SJSA1 (cell line): ENCODE measurements around the genes ARMCX6, TCEAL2, TMSB15A, TCEAL8, TCEAL4 and SLC25A53.

GRCh38 chrX:101617756-101618156 lies at the start of gene ARMCX6:
Gene ARMCX6 (minus strand): TSS chrX:101618000.
- RAMPAGE, long total RNA, result start-site peak on the minus strand at chrX:101617917-101617976, 147 and 16 reads in 2 replicates

- RAMPAGE, long total RNA, result no peak
Observed at GRCh38 chrX:101780355-101780762, 120.7 kb upstream of the ARMCX2 start.

DNA sequence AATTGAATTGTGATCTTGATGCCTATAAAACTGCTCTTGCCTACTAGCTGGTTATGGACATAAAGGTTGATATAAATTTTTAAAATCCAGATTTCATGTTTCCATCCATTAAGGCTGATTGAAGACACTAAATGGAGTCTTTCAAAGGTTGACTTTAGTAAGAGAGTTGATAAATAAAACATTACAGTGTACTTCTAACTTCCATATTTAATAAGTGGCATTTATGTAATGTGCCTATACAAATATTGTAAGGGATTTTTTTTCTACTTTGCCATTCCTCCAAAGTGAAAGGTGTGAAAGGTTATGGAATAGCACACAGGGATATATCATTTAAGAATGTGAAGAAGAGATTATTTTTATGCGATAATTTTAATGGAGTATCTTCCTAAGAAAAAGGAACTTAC lies 1.6 kb downstream of the ZMAT1 start:
- RAMPAGE, long total RNA, result no peak

GRCh38 chrX:102125266-102125873 lies at the start of gene TCEAL2:
Gene TCEAL2 (plus strand): TSS chrX:102125679.
- RAMPAGE, long total RNA, result no peak

DNA sequence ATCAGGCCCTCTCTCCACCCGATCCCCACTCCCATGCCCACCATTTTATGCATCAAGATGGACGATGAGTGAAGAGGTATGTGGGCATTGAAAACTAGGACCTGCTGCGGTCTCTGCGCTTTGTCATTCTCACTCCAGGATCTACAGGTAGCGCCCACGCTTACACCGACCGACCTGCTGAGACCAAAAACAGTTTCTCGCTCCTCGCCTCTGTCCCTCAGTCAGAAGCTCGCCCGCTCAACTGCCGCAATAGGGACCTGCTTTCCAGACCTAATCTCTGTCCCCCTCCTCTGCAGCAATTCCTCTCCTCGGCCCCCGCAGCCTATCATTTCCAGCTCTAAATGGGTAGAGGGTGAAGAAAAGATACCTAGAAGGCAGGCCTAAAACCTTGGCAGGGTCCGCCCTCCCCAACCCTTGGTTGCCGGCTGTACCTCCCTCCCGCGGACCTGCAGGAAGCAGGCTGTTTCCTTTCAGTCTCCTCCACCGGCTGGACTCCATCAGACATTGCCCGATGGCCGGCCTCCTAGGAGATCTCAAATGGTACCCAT lies 541 bp downstream of the BEX5 start:
- RAMPAGE, long total RNA, result no peak

DNA sequence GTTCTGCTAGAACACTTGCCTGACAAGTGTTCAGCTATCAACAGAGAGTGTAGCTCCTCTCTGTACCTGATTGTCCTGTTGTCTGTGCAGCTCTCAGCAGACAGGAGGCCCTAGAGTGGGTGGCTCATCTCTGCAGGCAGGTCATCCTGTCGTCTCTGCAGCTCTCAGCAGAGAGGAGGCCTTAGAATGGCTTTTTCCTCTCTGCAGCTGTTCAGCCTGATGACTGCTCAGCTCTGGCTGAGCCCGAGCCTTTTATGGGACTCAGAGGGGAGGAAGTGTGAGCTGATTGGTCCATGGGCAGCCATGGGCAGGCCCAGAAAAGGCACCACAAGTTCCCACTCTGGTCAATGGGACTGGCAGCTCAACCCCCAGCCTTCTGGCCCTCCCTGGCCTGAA lies 92.2 kb downstream of the NXF2 start:
- RAMPAGE, long total RNA, result no peak

GRCh38 chrX:102339538-102339804 lies 92.5 kb downstream of the NXF2 start:
- RAMPAGE, long total RNA, result no peak

- RAMPAGE, long total RNA, result start-site peak on the minus strand at chrX:102516723-102516774, 261 and 176 reads in 2 replicates
Observed at GRCh38 chrX:102516210-102517156, at the start of gene TMSB15A. Gene TMSB15A (minus strand): TSS chrX:102516739.

GRCh38 chrX:103253573-103254906 lies 915 bp downstream of the TCEAL8 start:
- RAMPAGE, long total RNA, result no peak

DNA sequence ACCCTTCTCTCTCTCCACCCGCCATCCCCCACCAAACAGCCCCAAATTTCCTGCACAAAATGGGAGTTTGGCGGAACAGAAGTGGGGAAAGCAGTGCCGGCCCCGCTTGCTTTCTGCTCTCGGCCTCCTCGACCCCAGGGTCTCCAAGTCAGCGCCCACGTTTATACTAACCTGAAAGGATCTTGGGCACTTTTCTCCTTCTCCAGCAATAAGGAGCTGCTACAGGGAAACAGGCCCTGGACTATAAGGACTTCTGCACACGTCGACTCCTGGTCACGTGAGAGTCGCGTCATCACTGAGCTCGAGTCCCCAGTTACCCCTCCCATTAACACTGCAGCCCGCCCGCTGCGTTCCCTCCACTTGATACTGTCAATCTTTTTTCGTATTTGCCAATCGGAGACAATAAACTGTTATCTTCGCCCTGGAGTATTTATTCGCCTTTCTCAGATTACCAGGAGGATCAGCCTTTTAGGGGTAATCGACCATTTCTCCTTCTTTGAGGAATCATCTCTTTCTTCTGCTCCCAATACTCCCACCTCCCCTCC lies at the start of gene TCEAL8:
TSS of gene TCEAL8 (minus strand) at position 249 of the 545 bp plus-strand sequence.
- RAMPAGE, long total RNA, result start-site peak on the minus strand centred at position 243 of the sequence, 66 bp wide, 1,862 and 716 reads in 2 replicates

- RAMPAGE, long total RNA, result no peak
Observed at GRCh38 chrX:103404311-103405198, 28.2 kb downstream of the BEX3 start.

DNA sequence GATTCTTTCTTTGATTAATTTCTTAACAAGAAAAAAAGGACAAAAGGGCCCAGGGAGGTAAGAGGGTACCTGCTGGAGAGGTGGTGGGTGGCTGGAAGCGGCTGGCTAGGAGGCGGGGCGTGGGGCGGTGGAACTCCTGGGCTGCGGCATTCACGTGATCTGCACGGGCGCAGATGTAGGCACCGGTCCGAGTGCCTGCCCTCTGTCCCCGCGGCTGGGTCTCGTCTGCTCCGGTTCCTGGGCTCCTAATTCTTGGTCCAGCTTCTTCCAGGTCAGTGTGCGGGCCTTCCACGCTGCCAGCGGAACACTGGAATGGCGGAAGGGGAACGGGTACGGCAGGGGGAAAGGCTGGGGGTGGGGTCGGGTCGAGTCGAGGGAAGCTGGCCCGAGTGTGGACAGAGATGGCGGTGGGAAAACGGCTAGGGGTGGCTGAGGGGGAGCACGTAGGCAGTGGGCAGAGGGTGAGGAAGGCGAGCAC lies at the start of gene TCEAL4:
TSS of gene TCEAL4 (plus strand) at position 162 of the 478 bp plus-strand sequence.
- RAMPAGE, long total RNA, result start-site peak on the plus strand centred at position 174 of the sequence, 76 bp wide, 5,763 and 2,682 reads in 2 replicates

- RAMPAGE, long total RNA, result no peak
Observed at GRCh38 chrX:103586287-103587339, 1.3 kb downstream of the TCEAL4 start.

DNA sequence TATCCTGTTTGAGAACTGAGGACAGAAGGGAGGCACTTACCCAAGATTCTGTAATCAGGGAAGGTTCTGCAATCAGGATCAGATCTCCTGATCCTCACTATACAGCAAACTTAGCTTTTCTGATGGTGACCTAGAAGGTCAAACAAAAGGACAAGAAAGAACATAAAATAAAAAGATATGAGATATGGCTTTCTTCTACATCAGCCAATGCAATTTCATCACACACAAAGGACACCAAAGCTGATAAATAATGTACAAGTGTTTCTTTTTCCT lies 1.4 kb downstream of the MORF4L2 start:
- RAMPAGE, long total RNA, result no peak

GRCh38 chrX:104136208-104136723 lies 20.5 kb downstream of the SLC25A53 start:
- RAMPAGE, long total RNA, result no peak

DNA sequence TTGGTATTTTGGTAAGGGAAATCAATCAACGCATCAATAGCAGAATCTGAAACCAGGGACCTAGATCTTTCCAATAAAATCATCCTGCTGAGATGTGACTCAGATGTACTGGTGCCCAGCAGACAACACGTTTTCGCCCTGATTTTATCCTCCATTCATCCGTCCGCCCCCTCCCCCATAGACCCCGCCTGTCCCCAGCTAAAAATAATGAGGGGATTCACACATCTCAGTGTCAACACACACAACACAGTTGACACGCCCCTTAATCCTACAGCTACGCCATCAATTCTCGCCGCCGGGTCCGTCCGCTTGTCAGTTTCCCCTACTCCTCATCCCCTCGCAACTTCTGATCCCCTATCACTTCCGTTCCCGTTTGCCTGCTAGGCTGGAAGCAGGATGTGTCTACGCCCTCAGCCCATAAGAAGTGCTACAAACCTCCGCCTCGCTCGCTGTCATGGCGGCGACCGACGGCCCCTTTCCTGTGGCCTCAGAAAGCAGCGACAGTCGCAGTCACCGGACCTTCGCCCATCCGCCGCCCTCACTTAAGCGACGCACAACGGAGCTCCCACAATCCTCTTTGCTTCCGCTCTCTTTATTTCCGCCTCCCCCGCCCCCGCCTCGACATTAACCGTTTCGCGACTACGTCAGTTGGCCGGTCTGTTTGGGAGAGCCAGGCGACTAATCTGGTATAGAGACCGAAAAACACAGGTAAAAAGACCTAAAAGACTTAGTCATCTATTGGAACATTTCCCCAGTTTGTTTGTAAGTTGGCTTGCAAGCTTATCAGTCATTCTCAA lies at the start of gene SLC25A53:
TSS of gene SLC25A53 (minus strand) at position 567 of the 797 bp plus-strand sequence.
- RAMPAGE, long total RNA, result start-site peak on the minus strand centred at position 530 of the sequence, 30 bp wide, 69 and 20 reads in 2 replicates

GRCh38 chrX:104194045-104194640 lies 27.9 kb downstream of the FAM199X start:
- RAMPAGE, long total RNA, result no peak

DNA sequence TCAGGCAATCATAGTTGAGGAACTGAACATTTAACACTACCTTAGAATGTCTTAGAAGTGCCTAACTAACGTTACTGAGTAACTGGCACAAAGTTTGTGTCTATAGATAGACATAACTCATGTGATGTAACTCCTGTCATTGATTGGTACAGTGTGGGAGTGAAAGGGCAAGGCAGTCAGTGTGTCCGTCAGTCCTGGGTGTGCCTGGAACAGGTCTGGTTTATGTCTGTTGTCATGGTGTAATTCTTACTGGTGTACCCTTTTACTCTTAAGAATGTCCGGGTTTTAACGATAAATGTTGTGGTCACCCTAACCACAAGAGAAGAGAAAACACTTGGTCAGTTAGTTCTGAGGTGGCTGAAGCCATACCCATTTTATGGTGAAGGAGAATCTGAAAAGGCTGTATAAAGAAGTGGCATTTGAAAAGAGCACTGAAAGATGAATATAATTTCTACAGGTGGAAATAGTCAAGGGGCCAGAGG lies 93.2 kb upstream of the ESX1 start:
- RAMPAGE, long total RNA, result no peak

- RAMPAGE, long total RNA, result no peak
Observed at GRCh38 chrX:106726967-106727607, 586 bp downstream of the RNF128 start.

- RAMPAGE, long total RNA, result no peak
Observed at GRCh38 chrX:107324812-107325193, 118.4 kb downstream of the DNAAF6 start.